Parietal lobe (tissue), 2 donors: ENCODE measurements around the gene KLHL30.

- RAMPAGE, long total RNA: no peak
Measured at GRCh38 chr2:237576996-237577678, 10.8 kb downstream of the PRLH start.

GRCh38 chr2:237600095-237600930 lies 9.8 kb upstream of the RAB17 start:
- RAMPAGE, long total RNA: no peak

GRCh38 chr2:237601420-237602317 lies 11.1 kb upstream of the RAB17 start:
- RAMPAGE, long total RNA: no peak

- RAMPAGE, long total RNA: no peak
Measured at GRCh38 chr2:237643952-237644765, 16.8 kb downstream of the LRRFIP1 start.

GRCh38 chr2:237693537-237694250 lies 66.3 kb downstream of the LRRFIP1 start:
- RAMPAGE, long total RNA: no peak

- RAMPAGE, long total RNA: no peak
Measured at GRCh38 chr2:237702131-237702943, 75.0 kb downstream of the LRRFIP1 start.

DNA sequence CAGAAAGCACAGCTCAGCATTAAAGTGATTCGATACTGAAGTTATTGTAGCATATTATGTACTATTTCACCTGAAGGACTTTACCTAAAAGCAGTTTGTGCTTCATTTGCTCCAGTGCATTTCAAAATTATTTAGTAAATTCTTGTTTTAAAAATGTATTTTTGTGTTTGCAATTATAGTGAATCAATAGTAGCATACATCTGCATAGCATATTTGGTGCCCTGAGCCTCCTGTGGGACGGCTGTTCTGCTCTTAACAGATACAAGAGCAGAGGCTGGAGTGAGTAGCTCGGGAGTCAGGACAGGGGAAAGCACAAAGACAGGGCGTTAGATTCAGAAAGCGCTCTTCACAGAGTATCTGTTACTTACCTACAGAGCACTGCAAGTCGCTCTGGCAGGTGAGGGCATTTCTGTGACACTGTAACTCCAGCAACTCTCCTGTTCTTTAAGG lies 74.3 kb upstream of the RBM44 start:
- RAMPAGE, long total RNA: no peak

DNA sequence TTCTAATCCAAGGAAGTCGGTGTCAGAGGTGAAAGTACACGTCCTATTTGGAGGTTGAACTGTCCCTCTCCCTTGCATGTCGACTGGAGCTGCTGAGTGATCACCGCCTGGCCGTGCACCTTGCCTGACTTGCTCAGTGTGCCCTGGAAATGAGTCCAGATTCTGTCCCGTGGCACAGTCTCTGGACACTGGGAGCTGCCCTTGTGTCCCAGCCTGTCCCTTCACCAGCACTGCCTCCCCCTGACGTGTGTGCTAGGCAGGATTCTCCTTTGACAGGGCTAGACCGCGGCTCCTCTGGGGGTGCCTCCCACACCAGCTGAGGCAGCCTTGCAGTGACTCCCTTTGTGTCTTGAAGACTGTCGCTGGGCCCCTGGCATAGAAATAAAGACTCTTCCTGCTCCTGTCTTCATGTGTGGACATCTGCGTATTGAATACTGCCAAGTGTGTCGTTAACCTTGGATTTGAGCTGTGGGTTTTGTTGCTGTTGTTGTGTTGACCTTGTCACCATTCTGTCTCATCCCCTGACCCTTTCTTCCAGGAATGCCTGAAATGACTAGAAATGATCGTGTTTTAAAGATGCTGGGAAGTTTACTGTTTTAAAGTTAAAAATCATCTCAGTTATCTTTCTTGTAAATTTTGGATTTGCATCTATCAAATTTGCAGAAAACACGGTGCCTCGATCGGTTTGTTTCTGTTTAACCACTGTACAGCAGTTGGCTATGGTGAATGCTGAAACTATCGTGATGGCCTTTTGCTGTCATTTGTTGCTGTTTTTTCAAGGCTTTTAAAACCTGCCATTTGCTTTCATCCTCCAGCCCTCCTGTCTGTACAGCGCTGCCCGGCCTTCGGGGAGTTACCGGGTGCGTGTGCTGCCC lies 65.4 kb upstream of the RBM44 start:
- RAMPAGE, long total RNA: no peak

- RAMPAGE, long total RNA: no peak
Measured at GRCh38 chr2:237756825-237757107, 41.8 kb upstream of the RBM44 start.

DNA sequence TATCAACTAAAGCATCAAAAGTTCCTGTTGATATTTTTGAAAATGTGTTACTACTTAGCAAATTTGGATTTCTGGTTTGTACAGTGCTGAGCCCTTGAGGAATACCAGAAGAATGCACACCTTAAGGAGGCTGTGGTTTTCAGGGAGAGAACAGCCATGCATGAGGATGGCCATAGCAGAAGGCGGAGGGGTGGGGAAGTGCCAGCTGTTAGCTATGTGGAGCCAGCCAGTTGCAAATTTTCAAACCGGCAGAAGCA lies 16.5 kb upstream of the RBM44 start:
- RAMPAGE, long total RNA: no peak

- RAMPAGE, long total RNA: no peak
Measured at GRCh38 chr2:238108427-238109367, 8.6 kb downstream of the ESPNL start.

- RAMPAGE, long total RNA: no peak
Measured at GRCh38 chr2:238138275-238138830, at the start of gene KLHL30. Gene KLHL30, plus strand, starts transcription at chr2:238138668.

- RAMPAGE, long total RNA: no peak
Measured at GRCh38 chr2:238174596-238175334, 16.0 kb downstream of the ERFE start.

DNA sequence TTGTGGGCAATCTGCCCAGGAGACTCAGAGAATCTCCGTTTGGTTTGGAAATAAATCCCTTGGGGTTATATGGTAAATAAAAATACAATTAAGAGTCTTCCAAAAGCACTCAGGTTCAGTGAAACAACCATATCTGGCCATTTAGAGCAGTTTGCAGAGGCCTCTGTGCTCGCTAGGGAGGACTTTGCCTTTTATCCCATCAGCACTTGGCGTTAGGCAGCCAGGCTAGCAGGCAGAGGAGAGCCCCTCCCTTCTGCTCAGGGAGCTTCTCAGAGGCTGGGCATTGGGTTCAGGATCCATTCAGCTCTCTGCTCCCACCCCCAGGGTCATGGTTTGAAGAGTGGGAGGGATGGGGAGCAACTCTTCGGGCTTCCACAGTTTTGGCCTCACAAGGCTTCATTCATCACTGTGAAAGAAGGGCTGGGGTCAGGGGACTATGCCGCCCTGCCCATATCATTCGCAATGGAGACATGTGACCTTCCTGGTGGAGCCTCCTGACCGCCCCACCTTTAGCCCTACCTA lies 3.3 kb upstream of the HES6 start:
- RAMPAGE, long total RNA: no peak

DNA sequence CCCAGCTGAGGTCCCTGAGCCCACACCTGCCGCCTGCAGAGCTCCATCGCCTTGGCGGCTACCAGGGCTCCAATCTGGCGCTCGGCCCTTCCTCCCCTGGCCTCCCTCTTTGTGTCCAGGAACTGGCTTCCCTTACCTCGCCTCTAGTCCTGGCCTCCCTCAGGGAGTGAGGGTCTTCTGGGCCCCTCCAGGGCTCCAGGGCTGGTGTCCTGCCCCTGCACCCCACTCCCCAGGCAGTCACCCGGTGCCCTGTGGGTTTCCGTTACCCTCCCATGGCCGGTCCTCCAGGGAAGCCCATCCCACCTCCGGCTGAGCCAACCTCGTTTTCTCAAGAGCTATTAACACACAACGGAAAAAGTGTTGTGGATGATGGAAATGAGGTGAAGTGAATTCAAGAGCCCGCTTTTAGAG lies 131.7 kb downstream of the ASB1 start:
- RAMPAGE, long total RNA: no peak

GRCh38 chr2:238601325-238601965 lies 174.7 kb downstream of the ASB1 start:
- RAMPAGE, long total RNA: no peak

DNA sequence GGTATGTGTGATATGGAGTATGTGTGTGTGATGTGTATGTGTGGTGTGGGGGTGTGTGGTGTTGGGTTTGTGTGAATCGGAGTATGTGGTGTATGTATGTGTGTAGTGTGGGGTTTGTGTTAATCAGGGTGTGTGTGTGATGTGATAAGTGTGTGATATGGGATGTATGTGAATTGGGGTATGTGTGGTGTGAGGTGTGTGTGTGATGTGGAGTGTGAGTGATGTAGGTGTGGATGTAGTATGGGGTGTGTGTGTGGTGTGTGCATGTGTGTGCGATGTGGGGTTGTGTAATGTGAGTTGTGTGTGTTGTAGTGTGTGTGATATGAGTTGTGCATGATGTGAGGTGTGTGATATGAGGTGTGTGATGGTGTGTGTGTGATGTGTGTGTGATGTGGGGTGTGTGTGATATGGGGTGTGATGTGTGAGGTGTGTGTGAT lies 54.4 kb downstream of the TWIST2 start:
- RAMPAGE, long total RNA: no peak

DNA sequence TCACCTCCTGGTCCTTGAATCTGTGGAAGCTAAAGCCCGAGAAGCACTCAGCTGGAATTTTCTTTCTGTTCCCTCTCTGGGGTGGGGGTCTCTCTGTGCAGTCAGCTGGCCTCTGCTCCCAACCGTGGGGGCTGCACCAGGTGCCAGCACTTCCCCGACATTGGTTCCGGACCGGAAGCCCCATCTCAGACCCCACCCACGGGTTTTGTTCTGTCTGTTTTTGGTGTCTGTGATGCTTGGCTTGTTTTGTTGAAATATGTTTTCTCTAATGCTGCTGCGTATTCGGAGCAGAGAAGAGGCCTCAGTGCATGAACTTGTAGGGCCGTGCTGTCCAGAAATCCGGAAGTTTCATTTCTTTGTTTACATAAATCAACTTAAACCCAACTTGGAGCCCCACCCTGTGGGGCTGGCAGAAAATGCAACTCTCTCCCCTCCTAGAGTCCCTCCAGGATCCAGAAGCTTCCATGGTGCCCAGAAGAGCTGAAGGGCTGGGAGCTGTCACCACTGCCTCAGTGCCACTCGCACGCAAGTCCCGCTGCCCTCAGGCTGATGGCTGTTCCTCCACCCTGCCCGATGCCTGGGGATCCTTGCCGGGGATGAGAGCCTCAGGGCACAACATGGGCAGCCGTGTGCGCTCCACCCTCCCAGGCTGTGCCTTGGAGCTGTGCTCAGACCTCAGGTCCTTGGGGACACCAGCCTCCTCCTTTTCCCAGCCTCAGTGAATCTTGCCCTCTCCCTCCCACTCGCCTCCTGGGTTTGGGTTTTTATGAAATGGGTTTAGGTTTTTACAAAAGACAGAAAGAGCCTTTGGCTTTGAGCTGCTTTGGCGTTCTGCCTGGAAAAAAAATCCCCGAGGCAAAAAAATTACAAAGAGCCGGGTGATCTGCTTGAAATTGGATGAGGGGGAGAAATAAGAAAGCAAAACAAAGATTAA lies 155.0 kb downstream of the TWIST2 start:
- RAMPAGE, long total RNA: no peak

- RAMPAGE, long total RNA: no peak
Measured at GRCh38 chr2:239131377-239132204, 269.2 kb downstream of the HDAC4 start.

DNA sequence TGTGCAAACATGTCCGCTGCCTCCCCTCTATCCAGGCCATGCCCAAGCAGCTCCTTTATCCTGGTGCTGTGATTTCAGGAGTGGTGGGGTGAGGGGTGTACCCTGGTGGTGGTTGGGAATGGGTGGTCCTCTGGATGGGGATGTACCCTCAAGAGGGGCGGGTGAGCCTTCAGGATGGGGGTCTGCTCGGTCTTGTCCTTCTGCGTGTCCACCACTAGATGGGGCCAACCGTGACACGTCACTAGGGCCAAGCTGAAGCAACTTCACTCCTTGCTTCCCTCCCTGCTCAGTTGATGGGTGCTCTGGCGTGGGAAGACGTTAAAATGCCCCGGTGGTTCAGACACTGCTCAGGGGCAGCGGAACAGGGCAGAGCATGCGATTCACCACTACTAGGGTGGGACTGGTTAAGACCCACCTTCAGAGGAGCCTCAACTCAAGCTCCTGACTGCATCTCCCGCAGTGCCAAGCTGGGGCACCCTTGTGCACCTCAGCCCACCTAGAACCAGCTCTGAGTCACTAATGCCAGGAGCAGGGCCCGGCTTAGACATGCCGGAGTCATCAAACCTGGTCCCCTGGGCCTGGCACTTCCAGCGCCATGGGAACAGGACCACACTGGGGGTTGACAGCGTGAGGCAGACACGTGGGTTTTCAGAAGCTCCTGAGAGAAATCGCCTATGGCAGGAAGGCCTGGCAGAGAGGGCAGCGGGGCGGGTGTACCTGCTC lies 256.8 kb downstream of the HDAC4 start:
- RAMPAGE, long total RNA: no peak